Osteoblast (primary cell): Measurements from ENCODE around the genes CSTF1, FAM209B and RBM38.

- CAGE, long polyA plus RNA, result no peak
- RRBS, result no CpG with 5 or more reads among the region's 7 CpGs
Observed at GRCh38 chr20:54069007-54069446, 1.4 kb downstream of the BCAS1 start.

DNA sequence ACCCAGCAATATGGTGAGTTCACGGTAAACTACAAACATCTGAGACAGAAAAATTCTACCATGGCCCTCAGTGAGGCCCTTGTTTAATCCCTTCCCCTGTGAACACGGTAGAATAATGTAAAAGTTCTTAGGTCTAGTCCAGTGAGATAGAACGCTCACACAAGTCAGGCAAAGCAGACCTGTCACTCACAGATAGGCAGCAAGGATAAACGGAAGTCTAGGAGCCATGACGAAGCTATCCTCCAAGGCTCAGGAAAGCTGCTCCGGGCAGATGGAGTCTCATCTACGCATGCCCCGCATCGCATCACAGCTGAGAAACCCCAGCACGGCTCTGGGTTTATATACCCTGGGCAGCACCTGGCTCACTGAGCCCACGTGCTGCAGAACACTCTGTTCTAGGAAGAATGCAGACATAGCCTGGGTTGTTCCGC lies 260.6 kb downstream of the CBLN4 start:
- CAGE, long polyA plus RNA, result no peak
- RRBS, result no CpG with 5 or more reads among the region's 12 CpGs

DNA sequence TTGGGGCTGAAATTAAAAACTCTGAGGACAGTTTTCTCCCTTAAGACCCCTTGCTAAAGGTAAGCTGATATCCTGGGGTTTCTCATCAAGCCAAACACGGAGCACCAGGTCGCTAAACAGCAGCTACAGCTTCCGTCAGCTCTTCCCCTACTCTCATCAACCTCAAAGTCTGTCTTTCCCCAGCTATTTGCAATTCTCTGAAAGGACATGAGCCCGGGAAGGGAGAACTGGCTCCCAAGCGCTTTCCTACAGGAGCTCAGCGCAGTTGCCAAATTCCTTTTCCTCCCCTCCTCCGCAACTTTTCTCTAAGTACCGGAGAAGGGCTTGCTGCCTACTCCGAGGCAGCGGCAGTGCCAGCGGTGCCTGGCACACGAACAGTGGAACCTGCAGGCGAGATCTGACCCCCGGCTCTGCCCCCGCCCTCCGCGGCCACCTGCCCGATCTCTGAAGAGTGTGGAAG lies 2.3 kb downstream of the CBLN4 start:
- CAGE, long polyA plus RNA, result no peak
- RRBS, result 3% methylated on average over 13 of the region's 18 CpGs

DNA sequence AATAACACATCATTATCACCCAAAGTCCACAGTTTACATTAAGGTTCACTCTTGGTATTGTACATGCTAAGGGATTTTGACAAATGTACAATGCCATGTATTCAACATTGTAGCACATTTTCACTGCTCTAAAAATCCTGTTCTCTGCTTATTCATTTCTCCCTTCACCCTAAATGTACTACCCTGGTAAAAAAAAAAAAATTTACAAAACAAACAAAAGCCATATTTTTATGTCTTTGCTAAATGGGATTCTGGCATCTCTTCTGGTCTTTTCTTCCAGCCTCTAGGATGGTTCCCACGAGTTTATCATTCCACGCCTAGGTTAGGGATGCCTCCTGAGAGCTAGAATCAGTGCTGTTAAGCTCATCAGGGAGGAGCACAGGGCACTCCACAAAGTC lies 101.8 kb upstream of the MC3R start:
- CAGE, long polyA plus RNA, result no peak
- RRBS, result no CpG with 5 or more reads among the region's 2 CpGs

DNA sequence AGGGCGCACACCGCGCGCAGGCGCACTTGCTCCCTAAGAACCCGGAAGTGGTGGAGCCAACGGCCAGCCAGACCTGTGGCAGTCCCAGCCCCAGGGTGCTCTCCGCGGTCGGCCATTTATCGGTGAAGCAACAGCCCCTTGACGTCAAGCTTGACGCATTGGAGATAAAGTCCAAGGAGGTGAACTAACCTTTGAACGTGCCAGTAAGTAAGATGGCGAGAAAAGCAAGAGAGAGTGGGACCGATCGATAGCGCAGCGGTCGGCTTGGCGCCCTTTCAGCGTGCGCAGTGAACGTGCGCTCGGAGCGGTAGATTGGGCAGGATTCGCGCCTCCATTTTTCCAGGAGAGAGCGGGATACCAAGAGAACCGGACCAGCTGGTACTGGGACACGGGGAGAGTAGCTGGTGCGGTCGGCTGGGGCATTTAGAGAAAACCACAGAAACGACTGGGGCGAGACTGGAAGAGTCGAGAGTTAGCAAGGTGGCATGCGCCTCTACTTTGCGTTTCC lies at the start of gene CSTF1:
TSS of gene CSTF1 (plus strand) at position 310 of the 508 bp plus-strand sequence.
- CAGE, long polyA plus RNA, result start-site peak on the plus strand centred at position 66 of the sequence, 79 bp wide, 187 and 118 reads in 2 replicates; start-site peak on the plus strand centred at position 329 of the sequence, 44 bp wide, 198 and 142 reads in 2 replicates
- RRBS, result no CpG with 5 or more reads among the region's 39 CpGs

DNA sequence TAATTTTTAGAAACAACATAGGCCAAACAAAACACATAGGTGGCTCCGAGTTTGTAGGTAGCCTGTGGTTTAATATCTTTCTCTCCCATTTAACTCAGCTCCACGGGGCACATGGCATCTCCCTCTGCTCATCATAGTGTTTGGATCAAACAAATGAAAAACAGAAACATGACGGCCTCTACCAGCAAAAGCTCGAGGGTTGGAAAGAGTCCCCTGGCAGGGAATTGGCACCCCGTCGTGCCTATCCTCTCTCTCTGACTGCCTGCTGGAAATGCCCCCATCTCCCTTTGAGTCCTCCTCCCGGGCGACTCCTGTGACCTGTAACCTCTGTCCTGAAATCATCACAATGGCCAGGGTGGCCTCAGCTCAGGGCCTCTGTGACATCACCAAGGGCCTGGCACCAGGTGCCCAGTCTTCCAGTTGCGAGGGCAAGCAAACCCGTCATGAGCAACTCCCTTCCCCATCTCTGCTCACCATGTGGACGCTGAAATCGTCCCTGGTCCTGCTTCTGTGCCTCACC lies at the start of gene FAM209B:
TSS of gene FAM209B (plus strand) at position 380 of the 520 bp plus-strand sequence.
- CAGE, long polyA plus RNA, result no peak
- RRBS, result no CpG with 5 or more reads among the region's 12 CpGs

- CAGE, long polyA plus RNA, result no peak
- RRBS, result no CpG with 5 or more reads among the region's 7 CpGs
Observed at GRCh38 chr20:56788145-56788638, 159.1 kb downstream of the TFAP2C start.

- CAGE, long polyA plus RNA, result no peak
- RRBS, result no CpG with 5 or more reads among the region's 13 CpGs
Observed at GRCh38 chr20:57374584-57375157, 16.5 kb upstream of the RBM38 start.

GRCh38 chr20:57391047-57391598 lies at the start of gene RBM38:
Gene RBM38, plus strand, starts transcription at chr20:57391396.
- CAGE, long polyA plus RNA, result no peak
- RRBS, result 2% methylated on average over 16 of the region's 79 CpGs

DNA sequence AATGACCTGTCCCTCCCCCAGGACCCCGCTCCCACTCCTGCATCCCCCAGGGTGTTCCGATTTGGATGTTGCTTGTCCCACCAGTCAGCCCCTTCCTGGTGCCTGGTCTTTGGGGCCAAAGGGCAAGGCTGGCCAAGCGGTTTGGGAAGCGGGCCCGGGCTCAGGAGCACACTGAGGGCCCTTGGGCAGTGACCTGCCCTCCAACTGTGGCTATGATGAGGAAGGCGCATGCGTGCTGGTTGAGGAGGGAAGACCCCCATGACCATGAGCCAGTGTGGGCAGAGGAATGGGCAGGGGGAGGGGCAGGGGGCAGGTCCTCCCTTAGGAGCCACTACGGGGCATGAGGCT lies 50.4 kb downstream of the RBM38 start:
- CAGE, long polyA plus RNA, result no peak
- RRBS, result no CpG with 5 or more reads among the region's 8 CpGs

GRCh38 chr20:57442482-57443477 lies 51.6 kb downstream of the RBM38 start:
- CAGE, long polyA plus RNA, result no peak
- RRBS, result 66% methylated on average over 5 of the region's 24 CpGs

DNA sequence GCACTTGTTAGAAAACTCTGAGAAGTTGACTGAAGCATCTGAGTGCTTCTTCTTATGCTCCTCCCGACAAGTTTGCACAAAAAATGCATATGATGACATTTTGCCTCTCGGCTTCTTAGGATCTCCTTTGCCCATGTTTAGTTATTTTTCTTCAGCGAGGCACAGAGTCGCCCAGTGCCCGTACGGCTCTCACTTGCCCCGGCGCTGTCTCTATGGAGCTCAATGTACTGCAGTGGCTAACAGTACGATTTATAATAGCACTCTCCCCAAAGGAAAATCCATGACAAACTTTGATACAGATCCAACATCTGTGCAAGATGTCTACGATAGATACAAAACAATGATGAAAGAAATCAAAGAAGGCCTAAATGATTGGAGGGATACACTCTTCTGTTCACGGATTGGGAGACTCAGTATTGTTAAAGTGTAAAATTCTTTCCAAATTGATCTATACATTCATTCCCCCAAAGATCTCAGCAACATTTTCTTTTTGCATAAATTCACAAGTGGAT lies 36.0 kb downstream of the CTCFL start:
- CAGE, long polyA plus RNA, result no peak
- RRBS, result no CpG with 5 or more reads among the region's 11 CpGs

DNA sequence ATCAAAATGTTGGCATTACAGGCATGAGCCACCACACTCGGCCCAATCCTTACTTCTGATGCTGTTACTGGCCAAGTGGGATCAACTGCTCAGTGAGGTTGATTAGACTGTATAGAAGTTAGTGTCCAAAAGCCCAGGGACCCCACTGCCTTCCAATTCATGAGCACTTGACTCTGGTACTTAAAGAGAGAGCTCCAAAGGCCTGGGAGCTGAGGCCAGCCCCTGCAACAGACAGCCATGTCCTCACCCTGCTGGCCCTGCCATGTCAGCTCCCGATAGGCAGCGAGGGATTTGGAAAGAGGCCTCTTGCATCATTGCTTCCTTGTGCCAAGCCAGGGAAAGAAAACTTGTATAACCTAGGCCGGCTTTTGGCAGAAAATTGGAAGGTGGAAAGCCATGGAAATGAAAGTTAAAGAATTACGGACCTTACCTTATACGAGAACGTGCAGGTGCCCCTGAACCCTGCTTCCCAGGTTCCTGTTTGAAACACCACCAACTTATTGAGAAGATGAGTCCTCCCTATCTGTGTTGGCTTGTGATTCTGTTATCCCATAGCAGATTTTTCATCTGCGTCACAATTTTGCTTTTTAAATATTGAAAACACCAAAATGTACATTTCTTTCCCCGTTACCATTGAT lies 8.4 kb upstream of the PCK1 start:
- CAGE, long polyA plus RNA, result no peak
- RRBS, result no CpG with 5 or more reads among the region's 9 CpGs

GRCh38 chr20:57562369-57562851 lies 1.5 kb downstream of the PCK1 start:
- CAGE, long polyA plus RNA, result no peak
- RRBS, result no CpG with 5 or more reads among the region's 19 CpGs

- CAGE, long polyA plus RNA, result no peak
- RRBS, result no CpG with 5 or more reads among the region's 7 CpGs
Observed at GRCh38 chr20:57580452-57580938, 19.6 kb downstream of the PCK1 start.

GRCh38 chr20:57586082-57586778 lies 25.3 kb downstream of the PCK1 start:
- CAGE, long polyA plus RNA, result no peak
- RRBS, result no CpG with 5 or more reads among the region's 12 CpGs

DNA sequence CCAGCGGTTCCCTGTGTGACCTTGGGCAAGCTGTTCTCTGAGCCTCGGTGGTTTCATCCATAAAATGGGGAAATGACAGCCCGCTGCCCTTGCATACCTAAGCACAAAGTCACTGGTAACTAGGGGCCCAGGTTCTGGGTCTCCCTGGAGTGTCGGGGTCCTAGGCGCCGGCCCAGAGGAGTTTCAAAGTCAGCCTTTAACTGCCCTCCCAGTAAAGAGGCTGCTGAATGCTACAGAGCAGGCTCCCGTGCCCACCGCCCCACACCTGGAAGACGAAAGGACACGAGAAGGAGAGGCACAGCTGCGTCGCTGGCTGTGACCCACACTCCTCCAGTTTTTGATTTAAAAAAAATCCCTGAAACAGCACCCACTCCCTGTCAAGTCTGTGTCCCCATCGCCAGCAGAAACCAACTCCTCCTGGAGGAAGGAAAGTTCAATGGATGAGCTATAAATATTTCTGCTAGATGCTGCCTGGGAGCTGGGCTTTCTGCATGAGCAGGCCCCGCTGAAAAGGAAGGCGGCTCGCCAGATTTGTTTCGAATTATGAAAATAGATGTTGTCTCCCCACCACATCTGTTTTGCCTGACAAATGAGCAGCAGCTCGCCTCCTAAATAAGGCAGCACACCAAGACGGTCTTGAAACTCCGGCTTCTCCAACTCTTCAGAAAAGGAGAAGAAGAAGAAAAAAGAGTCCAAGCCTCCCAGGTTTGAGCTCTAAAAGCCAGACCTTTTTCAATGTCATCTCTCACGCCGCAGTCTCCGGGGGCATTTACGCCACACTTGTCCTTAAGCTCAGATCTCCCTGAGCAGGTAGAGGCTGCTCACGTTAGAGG lies 27.3 kb downstream of the PMEPA1 start:
- CAGE, long polyA plus RNA, result no peak
- RRBS, result 93% methylated on average over 7 of the region's 25 CpGs

GRCh38 chr20:57704640-57705308 lies 5.0 kb downstream of the PMEPA1 start:
- CAGE, long polyA plus RNA, result no peak
- RRBS, result no CpG with 5 or more reads among the region's 18 CpGs

GRCh38 chr20:57991401-57991874 lies 159.3 kb upstream of the C20orf85 start:
- CAGE, long polyA plus RNA, result no peak
- RRBS, result no CpG with 5 or more reads among the region's 8 CpGs

- CAGE, long polyA plus RNA, result no peak
- RRBS, result no CpG with 5 or more reads among the region's 1 CpG
Observed at GRCh38 chr20:58135209-58135527, 15.5 kb upstream of the C20orf85 start.